ENCODE measurements around a stretch of chr6.

DNA sequence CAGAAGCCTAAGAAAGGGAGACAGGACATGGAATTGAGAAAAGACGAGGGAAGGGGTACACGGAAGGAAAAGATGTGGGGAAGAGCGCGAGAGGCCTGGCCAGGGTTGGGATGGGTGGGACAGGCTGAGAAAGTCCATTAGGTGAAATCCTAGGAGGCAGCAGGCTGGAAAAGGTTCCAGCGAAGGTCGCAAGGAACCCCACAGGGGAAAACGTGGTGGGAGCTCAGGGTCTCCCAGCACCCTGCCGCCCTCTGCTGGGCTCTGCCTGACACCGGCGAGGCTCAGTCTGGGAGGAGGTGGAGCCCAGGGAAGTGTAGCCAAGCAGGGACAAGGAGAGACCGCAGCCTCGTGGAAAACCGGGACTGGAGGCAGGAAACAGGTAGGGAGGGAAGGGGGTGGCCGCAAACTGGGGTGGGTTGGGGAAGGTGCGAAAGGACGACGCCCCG lies 4.4 kb downstream of the GABBR1 start:
- PRO-cap: unidirectional peak, minus-strand start at position 253 of the sequence

DNA sequence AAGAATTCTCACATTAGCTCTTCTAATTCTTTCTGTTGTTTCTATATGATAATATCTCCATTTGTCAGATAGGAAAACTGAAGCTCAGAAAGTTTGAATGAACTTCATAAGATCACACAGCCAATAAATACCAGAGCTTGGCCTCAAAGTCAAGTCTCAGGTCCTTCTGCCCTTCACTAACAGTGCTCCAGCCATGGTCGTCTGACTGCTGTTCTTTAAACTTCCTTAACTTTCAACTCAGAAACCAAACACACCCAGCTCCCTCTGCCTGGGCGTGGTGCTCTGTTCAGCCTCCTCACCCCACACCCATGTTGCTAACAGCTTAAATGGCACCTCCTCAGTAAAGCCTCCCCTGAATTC lies 8.7 kb upstream of the GABBR1 start:
- PRO-cap: no peak

DNA sequence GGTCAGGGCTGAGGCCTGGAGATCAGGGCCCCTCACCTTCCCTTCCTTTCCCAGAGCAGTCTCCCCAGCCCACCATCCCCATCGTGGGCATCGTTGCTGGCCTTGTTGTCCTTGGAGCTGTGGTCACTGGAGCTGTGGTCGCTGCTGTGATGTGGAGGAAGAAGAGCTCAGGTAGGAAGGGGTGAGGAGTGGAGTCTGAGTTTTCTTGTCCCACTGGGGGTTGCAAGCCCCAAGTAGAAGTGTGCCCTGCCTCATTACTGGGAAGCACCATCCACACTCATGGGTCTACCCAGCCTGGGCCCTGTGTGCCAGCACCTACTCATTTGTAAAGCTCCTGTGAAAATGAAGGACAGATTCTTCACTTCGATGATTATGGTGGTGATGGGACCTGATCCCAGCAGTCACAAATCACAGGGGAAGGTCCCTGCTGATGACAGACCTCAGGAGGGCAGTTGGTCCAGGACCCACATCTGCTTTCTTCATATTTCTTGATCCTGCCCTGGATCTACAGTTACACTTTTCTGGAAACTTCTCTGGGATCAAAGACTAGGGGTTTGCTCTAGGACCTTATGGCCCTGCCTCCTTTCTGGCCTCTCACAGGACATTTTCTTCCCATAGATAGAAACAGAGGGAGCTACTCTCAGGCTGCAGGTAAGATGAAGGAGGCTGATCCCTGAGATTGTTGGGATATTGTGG lies 2.3 kb downstream of the HLA-F start:
- PRO-cap: no peak

GRCh38 chr6:29940440-29940972 lies 1.8 kb upstream of the HLA-A start:
- PRO-cap: no peak

DNA sequence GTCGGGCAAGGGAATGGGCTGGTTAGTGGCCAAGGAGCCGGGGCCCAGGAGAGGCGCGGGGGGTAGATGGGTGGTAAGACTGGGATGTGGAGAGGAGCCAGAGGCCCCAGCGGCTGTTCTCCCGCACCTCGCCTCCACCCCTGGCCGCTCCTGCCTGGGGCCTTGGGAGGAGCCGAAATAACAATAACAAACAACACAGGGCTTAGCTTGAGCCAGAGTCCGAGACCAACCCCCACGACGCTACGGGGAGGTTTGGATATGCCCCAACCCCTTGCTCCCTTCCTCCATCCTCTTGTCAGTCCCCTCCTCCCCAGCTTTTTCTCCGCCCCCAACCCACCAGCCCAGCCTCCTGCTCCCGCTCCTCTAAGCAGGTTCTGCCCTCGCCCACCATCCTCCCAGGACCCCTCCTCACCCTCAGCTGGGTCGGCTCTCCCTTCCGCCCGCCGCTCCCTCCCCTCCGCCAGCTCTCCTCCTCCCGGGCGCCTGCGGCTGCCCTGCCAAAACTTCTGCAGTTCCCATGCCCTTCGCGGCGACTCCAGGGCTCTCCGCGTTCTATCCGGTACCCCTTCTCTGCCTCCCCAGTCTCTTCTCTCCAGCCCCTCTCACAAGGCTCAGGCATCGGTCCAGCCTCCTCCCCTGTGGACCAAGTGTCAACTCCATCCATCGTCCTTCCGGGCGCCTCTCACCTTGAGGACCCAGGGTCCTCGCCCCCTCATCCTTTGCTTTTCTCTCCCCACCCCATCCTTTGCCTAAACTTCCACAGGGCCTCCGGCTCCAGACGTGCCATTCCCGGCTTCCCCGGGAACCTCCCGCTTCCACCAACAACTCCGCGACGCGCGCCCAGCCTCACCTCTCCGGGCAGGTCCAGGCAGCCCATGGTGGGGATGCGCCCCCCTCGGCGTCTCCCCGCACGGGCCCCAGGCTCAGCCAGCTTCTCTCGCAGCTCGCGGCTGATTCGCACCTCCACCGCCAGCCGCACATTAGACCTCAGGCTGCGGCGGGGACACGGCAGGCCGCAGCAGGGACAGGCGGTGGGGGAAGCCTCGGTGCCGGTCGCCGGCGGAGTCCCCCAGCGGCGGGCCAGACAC lies 852 bp downstream of the RNF39 start:
- PRO-cap: no peak

GRCh38 chr6:30085946-30086286 lies 10.3 kb upstream of the RNF39 start:
- PRO-cap: no peak

DNA sequence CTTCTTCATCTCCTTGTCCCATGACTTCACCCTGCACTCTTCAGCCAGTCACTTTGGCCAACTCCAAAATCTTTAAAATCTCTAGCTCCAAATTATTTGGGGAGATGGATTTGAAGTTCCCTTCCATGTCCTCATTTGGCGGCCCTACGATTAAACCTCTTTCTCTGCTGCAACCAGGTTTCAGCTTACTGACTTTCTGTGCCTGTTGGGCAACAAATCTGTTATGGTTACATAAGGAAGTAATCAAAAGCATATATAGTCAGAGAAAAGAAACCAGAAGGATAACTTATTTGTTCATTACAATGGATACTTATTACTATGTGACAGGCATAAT lies 9.5 kb upstream of the TRIM31 start:
- PRO-cap: no peak

- PRO-cap: no peak
Measured at GRCh38 chr6:30192485-30193079, 20.6 kb downstream of the TRIM26 start.

DNA sequence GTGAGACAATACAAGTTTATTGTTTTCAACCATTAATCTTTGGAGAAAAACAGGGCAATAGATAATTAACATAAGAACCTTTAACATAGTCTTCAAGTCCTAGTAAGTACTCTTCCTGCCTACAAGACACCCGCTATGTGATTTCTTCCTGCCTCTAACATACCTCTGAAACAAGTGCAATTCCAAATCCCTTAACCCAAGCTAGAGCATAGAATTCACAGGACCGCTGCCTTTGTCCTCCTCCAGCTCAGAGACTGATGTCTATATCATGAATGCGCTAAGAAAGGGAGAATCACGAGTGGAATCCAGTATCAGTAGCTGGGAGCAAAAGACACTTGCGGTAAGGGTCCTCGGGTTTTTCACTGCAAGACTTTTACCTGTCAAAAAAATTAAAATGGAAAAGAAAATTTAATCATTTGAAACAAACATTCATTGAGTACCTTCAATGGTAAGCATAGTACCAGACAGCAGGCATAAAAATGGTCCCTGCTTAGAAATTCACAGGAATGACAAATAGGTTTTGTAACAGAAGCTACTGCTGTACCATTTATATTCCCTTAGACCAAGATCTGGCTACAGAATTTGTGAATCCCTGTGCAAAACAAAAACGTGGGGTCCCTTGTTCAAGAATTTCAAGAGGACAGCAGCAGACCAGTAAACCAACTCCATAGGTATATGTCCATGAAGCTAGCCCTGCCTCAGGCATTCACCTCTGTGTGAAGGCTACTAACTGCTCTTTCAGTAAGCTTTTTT lies 12.4 kb upstream of the TRIM39 start:
- PRO-cap: no peak

DNA sequence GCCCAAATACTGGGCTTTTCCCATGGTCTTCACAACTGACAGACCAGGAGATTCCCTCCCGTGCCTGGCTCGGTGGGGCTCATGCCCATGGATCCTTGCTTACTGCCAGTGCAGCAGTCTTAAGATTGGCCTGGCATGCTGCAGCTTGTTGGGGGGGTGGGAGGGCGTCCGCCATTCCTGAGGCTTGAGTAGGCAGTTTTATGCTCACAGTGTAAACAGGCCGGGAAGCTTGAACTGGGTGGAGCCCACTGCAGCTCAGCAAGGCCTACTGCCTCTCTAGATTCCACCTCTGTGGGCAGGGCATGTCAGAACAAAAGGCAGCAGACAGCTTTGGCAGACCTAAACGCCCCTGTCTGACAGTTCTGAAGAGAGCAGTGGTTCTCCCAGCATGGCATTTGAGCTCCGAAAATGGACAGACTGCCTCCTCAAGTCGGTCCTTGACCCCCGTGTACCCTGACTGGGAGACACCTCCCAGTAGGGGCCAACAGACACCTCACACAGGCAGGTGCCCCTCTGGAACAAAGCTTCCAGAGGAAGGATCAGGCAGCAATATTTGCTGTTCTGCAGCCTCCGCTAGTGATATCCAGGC lies 31.9 kb downstream of the HLA-E start:
- PRO-cap: no peak

GRCh38 chr6:30562768-30563547 lies 5.9 kb downstream of the PRR3 start:
- PRO-cap: no peak

DNA sequence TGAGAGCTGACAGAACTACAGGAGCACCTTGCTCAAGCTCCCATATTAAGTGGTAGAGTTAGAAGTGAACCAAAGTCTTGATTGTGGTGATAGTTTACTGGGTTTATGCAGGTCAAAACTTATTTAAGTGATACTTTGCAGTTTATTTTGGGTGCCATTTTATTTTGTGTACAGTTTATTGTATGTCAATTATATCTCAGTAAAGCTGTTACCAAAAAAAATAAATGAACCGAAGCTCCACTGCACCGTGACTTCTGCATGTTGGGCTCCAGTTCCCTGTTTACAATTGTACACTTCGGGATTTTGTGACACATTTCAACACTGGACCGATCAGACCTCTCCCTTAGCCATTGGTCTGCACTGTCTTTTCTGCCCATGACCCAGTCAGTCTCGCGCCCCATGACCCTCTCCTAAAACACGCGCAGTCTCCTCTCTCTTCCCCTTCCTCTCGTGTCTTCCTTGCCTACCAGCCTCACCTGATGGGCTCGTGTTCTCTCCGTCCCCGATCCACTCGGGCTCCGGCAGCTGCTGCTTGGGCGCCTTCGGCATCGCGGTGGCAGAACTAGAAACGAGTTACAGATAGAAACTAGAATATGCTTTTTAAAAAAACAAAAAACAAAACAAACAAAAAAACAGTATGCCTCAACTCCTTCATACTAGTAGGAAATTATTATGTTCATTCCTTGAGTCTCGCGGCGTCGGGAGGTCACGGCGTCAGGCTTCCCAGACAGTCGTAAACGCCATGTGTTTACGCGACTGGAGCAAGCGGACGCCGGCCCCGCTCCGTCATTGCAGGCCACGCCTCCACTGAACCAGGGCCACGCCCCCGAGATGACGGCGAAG lies 505 bp upstream of the ABCF1 start:
- PRO-cap: unidirectional peak, minus-strand start at position 564 of the sequence; bidirectional peak, plus-strand start outside the sequence, minus-strand start at position 718 of the sequence

DNA sequence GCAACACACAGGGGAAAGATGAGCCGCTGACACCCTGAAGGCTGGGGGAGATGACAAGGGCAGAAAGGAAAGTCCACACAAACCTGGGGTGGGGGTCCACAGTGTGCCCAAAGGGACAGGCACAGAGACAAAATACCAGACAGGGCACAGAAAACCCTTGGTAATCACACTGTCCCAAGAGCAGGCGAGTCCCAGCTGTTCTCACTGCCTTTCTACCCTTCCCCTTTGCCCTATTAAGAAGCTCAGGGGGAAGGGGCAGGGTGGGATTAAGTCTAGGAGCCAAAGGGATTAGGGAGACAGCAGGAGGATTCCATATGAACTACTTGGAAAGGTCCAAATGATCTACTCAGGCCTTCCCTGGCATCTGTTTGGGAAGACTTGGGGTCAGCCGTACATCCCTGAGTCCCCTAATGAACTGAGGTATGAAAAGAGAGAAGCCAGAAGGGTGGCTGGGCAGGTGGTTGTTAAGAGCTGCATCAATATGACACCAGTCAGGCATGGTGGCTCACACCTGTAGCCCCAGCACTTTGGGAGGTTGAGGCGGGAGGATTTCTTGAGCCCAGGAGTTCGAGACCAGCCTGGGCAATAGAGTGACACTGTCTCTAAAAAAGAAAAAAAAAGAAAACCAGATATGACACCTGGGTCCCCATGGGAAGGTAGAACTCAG lies 6.3 kb downstream of the PPP1R18 start:
- PRO-cap: no peak

DNA sequence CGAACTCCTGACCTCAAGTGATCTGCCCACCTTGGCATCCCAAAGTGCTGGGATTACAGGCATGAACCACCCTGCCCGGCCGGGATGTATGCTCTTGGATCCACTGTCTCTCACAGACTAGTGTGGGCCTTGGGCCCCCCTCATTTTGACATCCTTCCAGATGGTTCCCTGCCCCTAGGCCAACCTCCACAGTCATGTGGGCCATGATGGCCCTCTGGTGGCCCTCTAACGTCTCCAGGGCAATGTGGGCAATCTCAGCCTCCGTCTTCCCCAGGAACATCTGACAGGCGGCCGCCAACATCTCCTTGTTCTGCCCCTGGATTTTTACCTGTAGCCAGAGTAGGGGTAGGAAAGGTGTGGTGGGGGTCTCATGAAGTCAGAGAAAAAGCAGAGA lies 1.5 kb downstream of the FLOT1 start:
- PRO-cap: no peak

GRCh38 chr6:30741400-30742024 lies 975 bp downstream of the FLOT1 start:
- PRO-cap: no peak

DNA sequence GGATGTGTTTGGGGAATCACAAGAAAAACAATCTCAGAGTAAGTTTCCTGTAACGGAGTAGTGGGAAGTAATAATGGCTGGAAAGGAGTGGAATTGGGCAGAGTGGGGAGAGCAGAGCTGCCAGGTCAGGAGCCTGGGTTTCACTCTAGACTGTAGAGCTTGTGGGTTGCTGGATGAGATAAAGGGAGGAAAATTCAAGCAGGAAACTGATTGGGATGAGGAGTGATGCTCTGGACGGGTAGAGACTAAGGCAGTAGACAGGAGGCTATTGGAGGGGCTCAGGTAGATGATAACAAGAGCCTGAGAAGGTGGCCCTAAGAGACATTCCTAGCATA lies 3.1 kb upstream of the IER3 start:
- PRO-cap: no peak

DNA sequence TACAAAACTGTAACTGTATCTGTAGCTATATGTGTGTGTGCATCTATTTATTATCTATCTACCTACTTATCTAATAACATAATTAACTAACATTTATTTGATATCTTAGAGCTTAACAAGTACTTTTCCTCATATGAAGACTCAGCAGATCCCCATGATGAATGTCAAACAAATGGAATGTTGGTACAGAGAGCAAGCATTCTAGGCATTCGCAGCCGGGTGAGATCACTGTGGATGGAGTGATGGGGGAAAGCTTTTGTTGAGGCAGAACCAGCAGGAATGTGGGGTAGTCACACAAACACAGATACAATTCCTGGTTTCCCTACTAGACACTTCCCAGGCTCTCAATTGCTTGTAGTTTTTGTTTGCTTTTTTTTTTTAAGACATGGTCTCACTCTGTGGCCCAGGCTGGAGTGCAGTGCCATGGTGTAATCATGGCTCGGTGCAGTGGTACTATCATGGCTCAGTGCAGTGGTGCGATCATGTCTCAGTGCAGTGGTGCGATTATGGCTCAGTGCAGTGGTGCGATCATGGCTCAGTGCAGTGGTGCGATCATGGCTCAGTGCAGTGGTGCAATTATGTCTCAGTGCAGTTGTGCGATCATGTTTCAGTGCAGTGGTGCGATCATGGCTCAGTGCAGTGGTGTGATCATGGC lies 15.2 kb upstream of the IER3 start:
- PRO-cap: no peak

GRCh38 chr6:30769913-30770603 lies 25.7 kb upstream of the IER3 start:
- PRO-cap: no peak

DNA sequence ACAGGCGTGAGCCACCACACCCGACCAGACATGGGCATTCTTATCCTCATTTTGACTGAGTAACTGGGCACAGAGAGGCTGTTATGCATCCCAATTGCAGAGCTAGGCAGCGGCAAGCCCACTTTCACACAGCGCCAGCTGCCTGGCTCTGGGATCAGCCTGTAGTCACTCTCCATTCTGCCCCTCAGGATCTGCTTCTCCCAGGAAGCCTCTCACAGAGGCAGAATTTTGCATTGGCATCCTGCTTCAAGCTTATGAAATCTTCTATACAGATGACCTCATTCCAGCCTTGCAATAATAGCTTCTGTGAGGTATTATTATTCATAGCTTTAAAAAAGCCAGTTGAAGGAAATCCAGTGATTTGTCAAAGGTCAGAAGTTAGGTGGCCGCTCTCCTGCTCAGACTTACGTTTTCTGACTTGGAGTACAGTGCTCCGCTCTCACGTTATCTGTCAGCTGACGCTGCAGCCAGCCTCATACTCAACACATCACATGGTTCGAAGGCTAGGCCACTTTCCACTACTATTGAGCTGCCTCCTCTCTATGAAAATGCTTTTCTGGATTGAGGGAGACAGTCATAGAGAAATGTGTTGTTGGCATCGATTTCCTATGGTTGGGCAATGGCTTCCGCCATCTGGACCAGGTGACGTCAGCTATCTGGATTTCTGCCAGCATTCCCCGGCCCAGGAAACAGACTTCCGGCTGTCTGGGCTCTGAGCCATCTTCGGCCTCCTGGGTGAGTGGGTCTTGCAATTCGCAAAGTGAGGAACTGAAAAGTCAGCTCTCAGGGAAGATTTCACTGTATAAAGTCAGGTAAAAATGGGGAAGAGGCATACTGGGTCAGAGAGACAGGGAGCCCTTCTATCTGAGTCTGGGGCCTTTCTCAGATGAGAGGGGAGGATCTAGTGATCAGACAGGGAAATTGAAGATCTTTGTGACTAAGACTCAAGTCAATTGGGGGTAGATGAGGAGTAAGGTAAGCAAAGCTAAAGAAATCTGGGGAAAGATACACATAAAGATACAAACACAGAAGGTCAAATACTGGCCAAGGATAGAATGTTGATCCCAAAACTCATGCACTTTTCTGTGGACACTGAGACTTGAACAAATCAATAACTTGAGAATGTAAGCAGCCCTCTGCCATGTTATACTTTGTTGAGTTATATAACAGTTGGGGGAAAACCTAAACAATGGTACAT lies 37.4 kb upstream of the IER3 start:
- PRO-cap: bidirectional peak, plus-strand start at position 692 of the sequence, minus-strand start at position 644 of the sequence

DNA sequence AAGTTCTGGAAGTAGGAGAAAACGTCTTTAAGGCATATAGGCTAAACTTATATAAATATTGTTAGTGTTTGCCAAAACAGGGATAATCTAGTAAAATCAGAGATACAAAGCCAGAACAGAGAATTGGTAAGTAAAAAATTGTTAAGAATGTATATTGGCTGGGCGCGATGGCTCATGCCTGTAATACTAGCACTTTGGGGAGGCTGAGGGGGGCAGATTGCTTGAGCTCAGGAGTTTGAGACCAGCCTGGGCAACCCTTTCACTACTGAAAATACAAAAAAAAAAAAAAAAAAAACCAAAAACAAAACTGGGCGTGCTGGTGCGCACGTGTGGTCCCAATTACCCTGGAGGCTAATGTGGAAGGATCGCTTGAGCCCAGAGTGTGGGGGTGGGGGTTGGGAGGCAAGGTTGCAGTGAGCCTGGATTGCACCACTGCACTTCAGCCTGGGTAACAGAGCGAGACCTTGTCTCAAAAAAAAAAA lies 37.1 kb upstream of the DDR1 start:
- PRO-cap: no peak

Measured in ileum (tissue), 1 donor.